Spinal cord (tissue), 3 donors: ENCODE data around the gene DGCR6.

GRCh38 chr22:17931131-17931883 is 93.1 kb downstream of the MICAL3 start:
- PRO-cap: no peak
- RAMPAGE, long total RNA: no peak

- PRO-cap: no peak
- RAMPAGE, long total RNA: no peak
Observed at GRCh38 chr22:17950900-17951214, 73.5 kb downstream of the MICAL3 start.

GRCh38 chr22:18023460-18024159 is 751 bp downstream of the MICAL3 start:
- PRO-cap: no peak
- RAMPAGE, long total RNA: no peak

DNA sequence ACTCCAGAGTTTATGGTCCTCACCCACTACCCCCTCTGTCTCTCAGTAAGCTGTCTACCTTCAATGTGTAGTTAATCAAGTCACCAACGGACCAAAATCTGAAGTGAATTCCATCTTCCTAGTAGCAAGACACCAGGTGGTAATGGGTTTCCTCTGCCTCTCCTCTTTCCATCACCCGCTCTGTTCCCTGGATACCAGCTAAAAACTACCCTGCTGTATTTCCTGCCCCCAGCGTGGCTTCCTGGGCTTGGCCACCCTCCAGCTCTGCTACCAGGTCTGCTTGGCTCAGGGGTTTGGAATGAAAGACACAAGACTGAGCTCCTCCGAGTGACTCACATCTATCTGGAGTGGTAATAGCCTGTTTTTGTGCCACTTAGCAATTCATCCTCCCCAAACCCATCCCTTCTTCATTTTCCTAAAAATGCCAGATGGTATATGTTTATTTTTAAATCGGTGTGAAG is 7.3 kb upstream of the MICAL3 start:
- PRO-cap: no peak
- RAMPAGE, long total RNA: no peak

GRCh38 chr22:18115780-18116289 is 5.2 kb downstream of the TUBA8 start:
- PRO-cap: no peak
- RAMPAGE, long total RNA: no peak

GRCh38 chr22:18148351-18148788 is 1.6 kb upstream of the USP18 start:
- PRO-cap: no peak
- RAMPAGE, long total RNA: no peak

- PRO-cap: no peak
- RAMPAGE, long total RNA: no peak
Observed at GRCh38 chr22:18906183-18906593, at the start of gene DGCR6. TSS of gene DGCR6 (plus strand) at chr22:18906320.

- PRO-cap: no peak
- RAMPAGE, long total RNA: no peak
Observed at GRCh38 chr22:18929407-18929653, 6.8 kb downstream of the PRODH start.

GRCh38 chr22:19028968-19029761 is 93.0 kb downstream of the DGCR2 start:
- PRO-cap: no peak
- RAMPAGE, long total RNA: no peak

GRCh38 chr22:19185056-19185334 is 6.5 kb upstream of the SLC25A1 start:
- PRO-cap: no peak
- RAMPAGE, long total RNA: no peak

- PRO-cap: no peak
- RAMPAGE, long total RNA: no peak
Observed at GRCh38 chr22:19197484-19198491, 19.3 kb upstream of the SLC25A1 start.

GRCh38 chr22:19218728-19219223 is 40.2 kb upstream of the SLC25A1 start:
- PRO-cap: no peak
- RAMPAGE, long total RNA: no peak

DNA sequence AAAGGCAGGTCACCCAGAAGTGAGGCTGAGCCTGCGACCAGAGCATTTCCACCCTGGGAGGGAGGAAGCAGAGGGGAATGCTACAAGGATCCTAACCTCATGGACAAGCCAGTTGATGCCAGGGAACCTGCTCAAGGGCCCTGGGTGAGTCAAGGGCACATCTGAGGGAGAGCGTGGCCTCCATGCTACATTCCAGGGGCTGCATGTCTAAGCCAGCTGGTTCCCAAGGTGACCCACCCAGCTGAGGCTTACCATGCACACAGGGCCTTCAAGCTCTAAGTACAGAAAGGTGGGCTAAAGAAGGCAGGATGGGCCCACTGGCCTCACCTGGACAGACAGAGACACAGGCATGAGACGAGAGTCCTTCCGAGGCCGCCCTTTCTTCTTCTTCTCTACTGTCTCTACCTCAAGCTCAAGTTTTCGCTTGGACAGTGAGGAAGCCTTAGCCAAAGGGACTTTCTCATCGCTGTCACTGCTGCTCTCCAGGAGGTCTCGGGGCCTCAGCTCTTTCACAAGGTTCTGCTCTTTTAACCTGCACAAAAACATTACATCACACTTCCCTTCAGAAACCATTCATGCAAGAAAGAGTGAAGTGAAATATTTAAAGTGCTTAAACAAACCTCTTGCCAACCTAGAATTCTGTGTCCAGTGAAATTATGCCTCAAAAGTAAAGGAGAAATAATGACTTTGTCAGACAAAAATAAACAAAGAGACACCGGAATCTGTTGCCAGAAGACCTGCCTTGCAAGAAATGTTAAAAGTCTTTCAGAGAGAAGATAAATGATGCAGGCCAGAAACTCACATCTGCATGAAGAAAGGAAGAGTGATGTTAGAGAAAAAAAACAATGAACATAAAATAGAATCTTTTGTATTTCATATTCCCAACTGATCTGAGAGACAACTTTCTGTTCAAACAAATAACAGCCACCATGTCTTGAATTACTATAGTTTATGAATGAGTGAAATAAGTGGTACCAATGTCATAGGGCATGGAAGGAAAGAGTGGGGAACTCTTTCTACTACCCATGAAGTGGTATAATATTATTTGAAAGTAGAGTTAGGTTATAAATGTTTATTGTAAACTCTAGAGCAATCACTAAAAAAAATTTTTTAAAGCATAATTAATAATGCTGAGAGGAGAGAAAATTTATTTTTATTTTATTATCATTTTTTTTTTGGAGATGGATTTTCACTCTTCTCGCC is 69.7 kb downstream of the HIRA start:
- PRO-cap: no peak
- RAMPAGE, long total RNA: no peak

DNA sequence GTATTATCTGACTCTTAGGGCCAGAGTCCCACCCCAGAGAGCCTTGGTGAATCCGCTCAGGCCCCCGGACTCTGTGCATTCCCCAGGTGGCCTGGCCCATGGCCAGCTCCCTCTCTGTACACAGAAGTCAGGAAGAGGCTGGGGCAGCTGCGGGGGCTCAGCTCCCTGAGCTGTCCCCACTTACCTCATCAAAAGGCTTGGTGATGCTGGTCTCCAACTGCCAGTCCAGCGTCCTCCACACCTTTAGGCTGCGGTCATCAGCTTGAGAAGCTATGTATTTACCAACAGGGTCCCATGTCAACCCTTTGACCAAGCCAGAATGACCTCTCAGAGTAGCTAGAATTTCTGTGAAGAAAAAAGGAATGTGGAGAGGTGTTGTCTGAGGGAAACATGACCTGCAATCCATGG is 34.9 kb downstream of the HIRA start:
- PRO-cap: no peak
- RAMPAGE, long total RNA: no peak

DNA sequence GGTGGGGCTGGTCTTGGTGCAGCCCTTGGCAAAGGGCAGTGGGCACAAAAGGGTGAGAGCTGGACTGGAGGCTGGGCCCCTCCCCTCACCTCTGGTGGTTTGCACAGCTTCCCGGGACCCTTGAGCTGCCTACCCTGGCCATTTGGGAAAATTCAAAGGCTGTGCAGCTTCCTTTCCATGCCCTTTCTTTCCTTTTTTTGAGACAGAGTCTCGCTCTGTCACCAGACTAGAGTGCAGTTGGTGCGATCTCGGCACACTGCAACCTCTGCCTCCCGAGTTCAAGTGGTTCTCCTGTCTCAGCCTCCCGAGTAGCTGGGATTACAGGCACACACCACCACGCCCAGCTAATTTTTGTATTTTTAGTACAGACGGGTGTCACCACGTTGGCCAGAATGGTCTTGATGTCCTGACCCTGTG is 3.1 kb downstream of the CLDN5 start:
- PRO-cap: no peak
- RAMPAGE, long total RNA: no peak

- PRO-cap: no peak
- RAMPAGE, long total RNA: no peak
Observed at GRCh38 chr22:19521735-19522763, 2.2 kb downstream of the CLDN5 start.

DNA sequence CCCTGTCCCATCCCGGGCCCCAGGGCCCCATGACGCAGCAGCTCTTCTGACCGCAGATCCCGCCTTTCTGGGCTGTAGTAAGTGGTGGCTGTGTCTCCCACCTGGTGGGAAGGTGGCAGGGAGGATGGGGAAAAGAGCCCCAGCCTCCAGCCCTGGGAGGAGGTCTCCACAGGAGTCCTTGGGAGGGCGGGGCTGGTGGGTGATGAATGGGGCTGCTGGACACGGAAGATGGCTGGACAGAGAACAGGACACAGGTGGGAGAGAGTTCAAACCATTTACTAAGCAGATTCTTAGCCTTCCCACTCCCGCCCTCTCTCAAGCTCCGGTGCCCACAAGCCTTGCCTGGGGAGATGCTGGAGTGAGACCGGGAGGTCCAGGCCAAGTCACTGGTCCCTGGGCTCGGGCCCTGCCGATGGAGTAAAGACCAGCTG is 1.4 kb downstream of the CLDN5 start:
- PRO-cap: no peak
- RAMPAGE, long total RNA: no peak

- PRO-cap: no peak
- RAMPAGE, long total RNA: no peak
Observed at GRCh38 chr22:19641243-19641965, 72.9 kb upstream of the SEPTIN5 start.

GRCh38 chr22:19644003-19644632 is 70.2 kb upstream of the SEPTIN5 start:
- PRO-cap: no peak
- RAMPAGE, long total RNA: no peak

DNA sequence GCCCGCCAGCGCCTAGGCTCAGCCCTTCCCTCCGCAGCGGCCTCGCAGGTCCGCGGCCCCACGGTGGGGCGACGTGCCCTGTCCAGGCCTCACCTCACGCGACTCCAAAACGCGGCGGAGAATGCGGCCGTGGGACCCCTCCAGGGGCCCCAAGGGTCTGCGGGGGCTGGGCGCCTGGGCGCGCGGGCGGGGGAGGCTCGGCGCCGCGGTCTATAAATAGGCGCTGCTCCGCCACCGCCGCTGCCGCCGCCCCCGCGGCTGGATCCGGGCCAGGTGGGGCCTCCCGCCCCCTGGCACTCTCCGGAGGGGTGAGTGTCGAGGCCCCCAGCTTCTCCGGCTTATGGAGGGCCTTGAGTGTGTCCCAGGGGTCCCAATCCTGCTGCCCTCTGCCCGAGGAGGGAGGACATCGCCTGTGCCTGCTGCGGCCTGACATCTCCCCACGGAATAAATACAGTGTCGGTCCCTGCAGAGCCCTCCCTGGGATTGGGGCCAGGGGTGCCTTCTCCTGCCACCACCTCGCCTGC is 4.4 kb upstream of the GP1BB start:
- PRO-cap: no peak
- RAMPAGE, long total RNA: no peak